ENCODE measurements around a stretch of chr18.

- RRBS, result no CpG with 5 or more reads among the region's 18 CpGs
Observed at GRCh38 chr18:3026597-3027315, 13.8 kb upstream of the LPIN2 start.

DNA sequence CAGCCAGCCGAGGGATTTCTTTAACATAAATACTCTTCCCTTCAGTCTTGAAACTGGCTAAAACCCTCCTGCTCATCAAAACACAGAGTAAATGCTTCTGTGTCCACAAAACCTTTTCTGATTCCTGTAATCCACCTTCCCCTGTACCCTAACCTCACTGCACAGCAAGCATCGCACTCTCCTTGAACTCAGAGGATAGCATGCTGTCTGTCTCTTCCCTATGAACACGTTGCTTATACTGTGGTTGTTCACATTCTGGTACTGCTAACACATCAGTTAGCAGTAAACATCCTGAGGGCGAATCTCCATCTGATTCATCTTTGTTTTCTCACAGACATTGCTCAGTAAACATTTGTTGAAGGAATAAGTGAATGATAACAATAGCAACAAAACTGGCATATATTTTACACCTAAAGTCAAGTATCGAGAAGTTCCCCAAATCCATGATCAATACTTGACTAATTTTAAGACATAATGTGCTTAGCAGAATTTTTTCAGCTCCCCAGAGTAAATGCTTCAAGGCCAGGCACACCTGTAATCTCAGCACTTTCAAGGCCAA lies 45.5 kb upstream of the LPIN2 start:
- RRBS, result no CpG with 5 or more reads among the region's 5 CpGs

- RRBS, result no CpG with 5 or more reads among the region's 5 CpGs
Observed at GRCh38 chr18:3118545-3118928, 101.2 kb downstream of the MYOM1 start.

DNA sequence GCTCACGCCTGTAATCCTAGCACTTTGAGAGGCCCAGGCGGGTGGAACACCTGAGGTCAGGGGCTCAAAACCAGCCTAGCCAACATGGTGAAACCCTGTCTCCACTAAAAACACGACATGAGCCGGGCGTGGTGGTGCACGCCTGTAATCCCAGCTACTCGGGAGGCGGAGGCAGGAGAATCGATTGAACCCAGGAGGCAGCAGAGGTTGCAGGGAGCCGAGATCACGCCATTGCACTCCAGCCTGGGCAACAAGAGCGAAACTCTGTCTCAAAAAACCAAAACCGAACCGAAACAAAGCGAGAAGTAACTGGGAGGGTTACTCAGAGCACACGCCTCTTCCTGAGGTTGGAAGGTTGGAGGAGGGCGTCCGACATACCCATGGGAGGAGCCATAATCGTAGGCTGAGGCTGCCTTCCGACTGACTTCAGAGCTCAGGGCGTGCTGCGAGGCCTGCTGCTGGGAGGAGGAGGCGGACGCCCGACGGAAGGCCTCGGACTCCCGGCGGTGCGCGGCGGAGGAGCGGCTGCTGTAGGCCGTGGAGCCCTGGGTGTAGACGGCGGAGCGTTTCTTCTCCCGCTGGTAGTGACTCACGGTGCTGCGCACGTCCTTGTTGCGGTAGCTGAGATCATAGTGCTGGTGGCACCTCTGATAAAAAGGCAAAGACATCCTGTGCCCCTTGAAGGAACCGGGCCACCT lies 5.1 kb downstream of the MYOM1 start:
- RRBS, result no CpG with 5 or more reads among the region's 43 CpGs

DNA sequence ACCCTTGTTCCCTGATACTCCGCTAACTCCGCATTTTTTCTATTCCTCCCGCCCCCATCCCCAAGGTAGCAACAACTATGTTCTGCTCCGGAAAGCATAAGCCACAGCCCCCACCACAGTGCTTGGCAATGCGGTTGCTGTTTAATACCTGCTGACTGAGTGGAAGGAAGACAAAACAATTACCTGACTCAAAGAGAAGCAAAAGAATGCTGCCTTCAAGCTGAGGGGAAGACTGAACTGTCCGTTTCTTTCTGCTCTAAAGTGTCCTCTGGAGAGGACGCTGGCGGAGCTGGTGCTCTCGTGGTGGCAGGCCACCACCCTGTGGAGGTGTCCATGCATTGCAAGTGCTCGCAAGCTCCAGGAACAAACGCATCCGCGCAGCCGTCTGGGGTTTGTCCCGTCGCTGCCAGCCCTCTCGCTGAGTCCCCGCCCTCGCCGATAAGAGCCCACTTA lies 1.7 kb upstream of the MYL12A start:
- RRBS, result no CpG with 5 or more reads among the region's 20 CpGs

GRCh38 chr18:3251752-3252793 lies 4.5 kb downstream of the MYL12A start:
- RRBS, result no CpG with 5 or more reads among the region's 7 CpGs

GRCh38 chr18:3258091-3258907 lies 3.6 kb upstream of the MYL12B start:
- RRBS, result no CpG with 5 or more reads among the region's 8 CpGs

DNA sequence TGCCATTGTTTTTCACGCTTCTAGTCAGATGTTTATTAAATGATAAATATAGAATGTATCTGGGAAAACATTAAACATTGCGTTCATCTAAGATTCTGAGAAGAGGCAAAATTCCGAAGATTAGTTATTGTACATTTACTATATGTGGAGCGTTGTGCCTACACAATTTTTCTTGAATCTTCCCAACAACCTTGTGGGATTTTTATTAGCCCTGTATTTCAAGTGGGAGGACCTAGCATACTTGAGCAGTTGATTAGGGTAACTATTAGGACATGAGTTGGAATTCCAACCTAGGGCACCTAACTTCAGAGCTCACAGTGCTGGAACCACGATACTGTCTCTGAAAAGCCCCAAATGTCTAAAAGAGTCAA lies 16.5 kb downstream of the MYL12B start:
- RRBS, result no CpG with 5 or more reads among the region's 5 CpGs

DNA sequence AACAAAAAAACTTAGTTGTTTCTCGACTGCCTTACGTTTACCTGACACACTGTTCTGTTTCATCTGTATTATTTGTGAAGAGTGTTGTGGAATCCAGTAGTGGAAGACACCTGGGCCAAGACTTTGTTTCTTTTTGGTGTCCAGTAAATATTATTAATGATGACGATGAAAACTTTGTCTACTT lies 18.1 kb downstream of the MYL12B start:
- RRBS, result no CpG with 5 or more reads among the region's 3 CpGs

DNA sequence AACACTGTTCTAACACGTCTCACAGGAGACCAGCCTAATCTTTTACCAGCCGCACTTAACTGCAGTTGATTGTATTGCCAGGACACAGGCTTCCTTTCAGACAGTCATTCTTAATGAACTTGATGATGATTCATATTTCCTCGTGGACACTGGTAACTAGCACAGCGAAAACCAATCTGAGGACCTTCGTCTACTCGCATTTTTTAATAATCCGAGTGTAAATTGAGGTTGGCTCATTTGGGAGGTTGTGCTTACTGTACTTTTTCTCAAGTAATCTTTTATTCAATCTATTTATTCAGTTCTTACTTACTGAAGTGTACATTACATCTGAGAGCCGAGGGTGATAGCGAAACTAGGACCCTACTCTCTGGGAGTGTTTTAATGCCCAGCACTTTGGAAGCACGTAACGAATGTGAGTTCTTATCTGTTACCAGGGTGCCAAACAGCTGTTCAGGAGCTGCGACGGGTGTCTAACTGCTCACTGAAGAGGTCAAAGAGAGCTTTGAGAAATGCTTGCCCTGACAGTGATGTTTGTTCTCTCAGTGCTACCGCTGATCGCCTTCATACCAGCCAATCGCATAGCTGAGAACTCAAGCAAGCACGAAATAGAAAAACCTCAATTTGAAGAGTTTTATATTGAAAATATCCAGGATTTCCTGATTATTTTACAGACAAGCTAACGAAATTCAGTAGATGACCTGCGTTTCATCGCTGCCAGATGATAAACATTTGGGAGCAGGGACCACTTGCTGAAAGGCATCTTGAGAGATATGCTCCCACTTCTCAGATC lies 20.9 kb downstream of the MYL12B start:
- RRBS, result no CpG with 5 or more reads among the region's 20 CpGs

DNA sequence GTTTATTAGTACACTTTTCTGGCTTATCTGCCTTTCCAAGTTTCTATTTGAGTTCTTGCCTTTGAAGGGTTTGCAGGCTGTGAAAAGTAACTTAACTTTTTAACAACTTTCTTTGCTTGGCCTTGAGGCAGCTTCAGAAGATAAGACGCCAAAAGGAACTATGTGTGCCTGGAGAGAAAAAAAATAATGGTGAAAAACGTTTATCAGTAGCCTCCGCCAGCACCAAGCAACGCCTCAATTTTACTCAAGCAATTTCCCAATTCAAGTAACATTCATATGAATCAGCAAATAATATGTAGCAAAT lies 3.0 kb upstream of the TGIF1 start:
- RRBS, result no CpG with 5 or more reads among the region's 4 CpGs

DNA sequence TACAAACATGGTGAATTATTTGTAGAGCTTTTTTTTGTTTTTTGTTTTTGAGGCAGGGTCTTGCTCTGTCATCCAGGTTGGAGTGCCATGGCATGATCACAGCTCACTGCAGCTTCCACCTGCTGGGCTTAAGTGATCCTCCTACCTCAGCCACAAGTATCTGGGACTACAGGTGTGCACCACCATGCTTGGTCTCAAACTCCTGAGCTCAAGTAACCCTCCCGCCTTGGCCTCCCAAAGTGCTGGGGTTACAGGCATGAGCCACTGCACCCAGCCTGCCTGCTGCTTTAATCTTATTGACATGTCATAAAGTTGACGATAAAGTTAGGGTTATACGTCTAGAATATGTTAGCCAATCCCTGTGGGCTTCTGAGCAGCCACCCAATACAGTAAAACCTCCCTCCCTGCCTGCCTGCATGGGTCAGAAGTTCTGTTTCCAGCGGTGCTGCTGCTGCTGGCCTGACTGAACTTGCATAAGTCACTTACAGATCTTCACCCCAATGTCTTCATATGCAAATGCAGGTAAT lies 30.0 kb downstream of the TGIF1 start:
- RRBS, result no CpG with 5 or more reads among the region's 4 CpGs

DNA sequence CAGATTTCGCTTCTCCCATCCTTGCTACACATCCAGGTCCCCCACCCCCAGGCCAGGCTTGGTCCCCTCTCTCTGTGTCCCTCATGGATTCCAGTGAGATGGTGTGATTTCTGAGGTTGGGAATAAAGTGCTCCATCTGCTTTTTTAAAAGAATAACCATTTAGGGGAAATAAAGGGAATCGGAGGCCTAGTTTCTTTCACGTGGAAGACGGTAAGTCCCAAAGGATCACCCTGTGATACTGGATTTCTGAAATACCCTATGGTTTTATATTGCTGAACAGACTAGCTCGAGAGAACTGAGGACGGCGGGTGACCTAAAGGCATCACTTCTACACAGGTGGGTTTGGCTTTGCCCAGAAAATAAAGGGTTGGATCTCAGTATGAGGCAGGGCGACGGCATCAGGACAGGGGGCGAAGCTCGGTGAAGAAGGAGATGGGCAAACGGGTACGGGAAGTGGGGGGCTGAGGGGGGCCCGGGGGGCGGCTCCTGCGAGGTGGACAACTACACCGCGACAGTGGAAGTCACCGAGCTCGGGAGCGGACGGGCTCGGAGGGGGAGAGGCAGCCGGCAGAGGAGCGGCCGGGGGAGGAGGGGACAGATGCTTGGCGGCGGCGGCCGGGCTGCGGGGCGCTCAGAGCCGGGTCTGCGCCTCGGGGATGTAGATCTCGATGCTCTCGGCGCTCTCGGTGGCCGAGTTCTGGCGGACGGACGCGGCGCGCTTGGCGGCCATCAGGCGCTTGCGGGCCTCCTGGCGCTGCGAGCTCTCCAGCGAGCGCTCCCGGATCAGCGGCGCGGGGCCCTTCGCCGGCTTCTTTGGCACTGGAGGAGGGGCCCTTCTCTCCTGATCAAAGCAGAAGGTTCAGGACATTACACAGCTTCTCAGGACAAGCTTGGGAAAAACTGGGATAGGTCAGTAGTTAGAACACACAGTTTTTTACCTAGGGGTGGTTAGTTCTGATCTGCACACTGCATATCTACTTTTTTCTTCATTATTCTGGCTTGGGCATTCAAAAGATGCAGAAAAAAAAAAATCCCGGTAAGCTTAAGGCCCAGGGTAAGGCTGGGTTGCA lies 48.9 kb downstream of the TGIF1 start:
- RRBS, result 23% methylated on average over 9 of the region's 60 CpGs

DNA sequence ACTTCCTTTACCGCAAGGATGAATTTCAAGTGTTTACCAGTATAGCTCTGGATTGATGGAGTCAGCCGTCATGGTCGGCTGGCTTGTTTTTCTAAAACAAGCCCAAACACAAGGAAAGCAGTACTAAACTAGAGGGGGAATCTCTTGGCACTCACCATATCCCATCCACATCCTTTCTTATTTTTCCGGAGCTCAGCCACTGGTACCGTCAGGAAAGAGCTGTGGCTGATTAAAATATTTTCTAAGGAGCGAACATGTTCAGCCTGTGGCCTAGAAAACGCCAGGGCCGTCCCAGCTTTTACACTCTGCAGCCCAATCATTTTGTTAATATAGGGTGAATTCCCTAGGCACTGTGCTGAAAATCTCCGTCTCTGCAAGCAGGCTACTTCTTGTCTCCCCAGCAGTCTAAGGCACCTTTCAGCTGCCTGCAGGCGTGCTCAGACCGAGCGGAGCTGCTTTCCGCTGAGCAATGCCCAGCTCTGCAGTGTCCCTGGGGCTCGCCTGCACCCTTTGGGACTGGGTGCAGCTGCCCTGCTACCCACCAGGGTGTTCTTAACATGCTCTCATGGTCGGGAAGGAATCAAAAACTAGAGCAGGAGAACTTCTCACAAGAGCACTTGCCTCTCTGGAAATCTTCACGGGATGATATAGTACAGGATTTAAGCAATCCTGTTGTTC lies 59.2 kb downstream of the TGIF1 start:
- RRBS, result no CpG with 5 or more reads among the region's 16 CpGs

GRCh38 chr18:3604413-3605455 lies 154.8 kb downstream of the TGIF1 start:
- RRBS, result no CpG with 5 or more reads among the region's 15 CpGs

DNA sequence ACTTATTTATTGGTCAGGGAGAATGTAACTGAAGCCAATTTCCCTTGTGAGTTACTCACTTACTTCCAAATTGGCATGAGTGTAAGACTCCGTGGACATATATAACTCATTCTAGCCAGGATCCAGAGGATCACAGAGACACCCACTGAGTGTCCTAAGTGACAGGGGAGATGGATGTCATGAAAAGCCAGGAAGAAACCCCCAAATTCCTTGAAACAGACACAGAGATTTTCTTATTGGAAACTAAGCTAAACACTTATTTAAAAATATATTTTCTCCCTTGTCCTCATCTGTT lies 345.0 kb downstream of the TGIF1 start:
- RRBS, result no CpG with 5 or more reads among the region's 1 CpG

DNA sequence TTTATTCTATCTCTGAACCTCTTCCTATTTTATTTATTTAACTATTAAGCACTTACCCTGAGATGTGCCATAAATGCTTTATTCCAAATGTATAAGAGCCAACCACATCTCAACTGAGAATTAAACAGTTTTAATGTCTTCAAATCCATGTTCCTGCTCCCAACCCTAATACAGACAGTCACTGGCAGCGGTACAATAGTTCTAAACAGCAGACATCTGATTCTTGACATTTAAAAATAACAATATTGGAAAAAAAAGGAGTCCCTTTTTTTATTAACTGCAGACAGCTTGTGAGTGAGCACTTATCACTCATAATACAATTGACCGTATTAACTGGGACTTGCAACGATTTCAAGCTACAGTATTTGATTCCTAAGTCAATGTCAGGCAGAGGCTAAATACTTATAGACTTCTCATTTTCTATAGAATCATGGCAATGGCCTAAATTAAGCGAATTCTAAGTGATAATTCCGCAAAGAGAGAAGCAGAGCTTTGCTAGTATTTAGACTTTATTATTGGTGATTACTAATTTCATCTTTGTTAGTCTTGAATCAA lies 424.7 kb downstream of the TGIF1 start:
- RRBS, result no CpG with 5 or more reads among the region's 5 CpGs

GRCh38 chr18:5196147-5196593 lies 887 bp downstream of the AKAIN1 start:
- RRBS, result 25% methylated on average over 2 of the region's 31 CpGs

- RRBS, result no CpG with 5 or more reads among the region's 12 CpGs
Observed at GRCh38 chr18:5394615-5395408, 99.3 kb upstream of the ZBTB14 start.

DNA sequence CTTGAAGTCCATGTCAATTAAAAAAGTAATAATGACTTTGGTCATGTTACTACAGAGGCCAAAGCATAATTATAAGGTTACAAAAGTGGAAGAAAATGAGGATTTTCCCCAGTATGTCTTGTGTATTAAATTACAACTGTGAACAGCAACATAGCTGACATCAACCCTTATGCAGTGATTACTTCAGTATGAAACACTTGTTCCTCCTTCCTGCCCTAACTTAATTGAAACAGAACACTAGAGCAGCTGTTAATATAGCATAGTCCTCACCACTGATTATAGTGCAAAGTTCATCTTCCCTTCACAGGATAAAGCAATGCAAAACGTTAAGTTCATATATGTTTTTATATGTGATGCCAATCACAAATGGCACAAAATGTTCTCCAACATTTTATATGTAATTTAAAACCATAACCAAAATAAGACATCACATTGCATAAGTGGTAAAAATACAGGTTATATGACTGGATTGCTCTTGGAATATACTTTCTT lies 29.8 kb downstream of the EPB41L3 start:
- RRBS, result no CpG with 5 or more reads among the region's 1 CpG